Caco-2 (cell line): ENCODE measurements around a stretch of chr10.

DNA sequence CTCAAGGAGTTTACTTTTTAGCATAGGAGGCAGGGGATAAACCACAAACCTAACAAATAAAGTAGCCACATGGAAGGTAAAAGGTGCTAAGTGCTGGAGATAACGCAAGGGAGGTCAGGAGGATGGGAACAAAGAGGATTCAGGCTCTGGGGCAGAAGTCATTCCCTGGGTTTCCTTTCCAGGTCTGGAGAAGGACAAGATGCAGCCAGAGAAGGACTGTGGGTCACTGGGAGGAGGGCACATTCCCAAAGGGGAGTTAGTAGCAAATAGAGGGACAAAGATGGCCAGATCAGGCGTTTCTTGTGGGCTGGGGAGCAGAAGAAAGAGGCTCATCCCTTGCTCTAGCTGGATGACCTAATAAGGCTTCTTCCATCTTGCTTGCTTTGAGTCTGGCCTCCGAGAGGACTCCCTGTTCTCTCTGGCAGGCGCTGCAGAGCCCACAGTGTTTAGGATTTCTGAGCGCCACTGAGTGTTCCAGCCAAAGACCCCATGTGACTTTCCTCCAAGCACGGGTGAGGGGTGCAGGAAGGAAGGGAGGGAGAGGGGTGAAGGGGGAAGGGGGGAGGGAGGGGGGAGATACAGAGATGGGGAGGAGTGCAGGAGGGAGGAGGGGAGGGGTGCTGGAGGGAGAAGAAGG, 203.7 kb upstream of the SVIL start:
- PRO-cap: no peak
- RRBS: no CpG with 5 or more reads among the region's 6 CpGs

DNA sequence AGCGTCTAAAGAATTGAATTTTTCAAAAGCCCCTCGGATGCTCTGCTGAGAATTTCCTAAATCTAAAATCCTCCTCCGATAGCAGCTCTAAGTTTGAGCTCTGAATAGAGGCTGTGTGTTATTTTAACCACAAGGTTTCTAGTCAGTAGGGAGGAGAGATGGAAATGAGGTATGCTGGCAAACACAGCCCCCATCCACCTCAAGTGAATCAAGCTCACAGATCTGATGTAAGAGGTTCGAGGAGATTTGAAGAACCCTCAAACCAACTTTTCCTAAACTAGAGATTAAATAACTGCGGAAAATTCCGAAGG, 56.0 kb upstream of the JCAD start:
- PRO-cap: no peak
- RRBS: no CpG with 5 or more reads among the region's 6 CpGs

GRCh38 chr10:30115915-30116300, 56.5 kb upstream of the JCAD start:
- PRO-cap: no peak
- RRBS: no CpG with 5 or more reads among the region's 6 CpGs

- PRO-cap: no peak
- RRBS: no CpG with 5 or more reads among the region's 5 CpGs
These were observed 7.7 kb downstream of the MTPAP start for GRCh38 chr10:30341389-30341815.

DNA sequence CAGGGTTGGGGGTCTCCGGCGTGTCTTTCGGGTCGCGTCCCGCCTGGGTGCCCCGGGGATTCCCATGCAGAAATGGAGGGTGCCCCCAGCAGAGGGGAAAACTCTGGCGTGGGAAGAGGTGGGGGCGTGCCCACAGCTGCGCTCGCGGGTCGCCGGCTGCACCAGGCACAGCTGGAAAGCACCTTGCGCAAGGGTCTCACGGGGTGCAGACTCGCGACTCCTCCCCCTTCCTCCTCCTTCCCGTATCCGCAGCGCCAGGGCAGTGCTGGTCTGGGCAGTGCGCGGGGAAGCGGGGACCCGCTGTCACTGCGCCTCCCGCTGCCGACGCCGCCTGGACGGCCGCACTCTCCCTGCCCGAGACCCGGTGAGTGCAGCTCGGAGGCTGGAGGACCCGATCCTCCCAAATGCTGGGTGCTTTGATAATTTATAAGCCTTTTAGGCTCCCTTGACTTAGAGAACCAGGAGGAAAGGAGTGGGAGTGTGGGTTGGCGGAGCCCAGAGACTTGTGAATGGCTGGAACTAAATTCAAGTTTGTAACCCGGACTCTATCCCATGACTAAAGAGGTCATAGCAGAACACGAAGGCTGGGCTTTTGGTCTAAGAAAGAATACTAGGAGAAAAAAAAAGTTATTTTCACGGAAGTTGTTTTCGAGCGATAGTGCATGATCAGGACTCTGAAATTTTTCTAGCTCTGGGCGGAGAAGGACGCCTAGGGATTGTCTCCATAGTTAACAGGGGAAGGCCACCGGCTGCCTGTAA, 580 bp downstream of the MAP3K8 start:
- PRO-cap: bidirectional peak, plus-strand start at position 262 of the sequence, minus-strand start at position 178 of the sequence; bidirectional peak, plus-strand start at position 461 of the sequence, minus-strand start at position 399 of the sequence
- RRBS: 2% methylated on average over 13 of the region's 45 CpGs

DNA sequence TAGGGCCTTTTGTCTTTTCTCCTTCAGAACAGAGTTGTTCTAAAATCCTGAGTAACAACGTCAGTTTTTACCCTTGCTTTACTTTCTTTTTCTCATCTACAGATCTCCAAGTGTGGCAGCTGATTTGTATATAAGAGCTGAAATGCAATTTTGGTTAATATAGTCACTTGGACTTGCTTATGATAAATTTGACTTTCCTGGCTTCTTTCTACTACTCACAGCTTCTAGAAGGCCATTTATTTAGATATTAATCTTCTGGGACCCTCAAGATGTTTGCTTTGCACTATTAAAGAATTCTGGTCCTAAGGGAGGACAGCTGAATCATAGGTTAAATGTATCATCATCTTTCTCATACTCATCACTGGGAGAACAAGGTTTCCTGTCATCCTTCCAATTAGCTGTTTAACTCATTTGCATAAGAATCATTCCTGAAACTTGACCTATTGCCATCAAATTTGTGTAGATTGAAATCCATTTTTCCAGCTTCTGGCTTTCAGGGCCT, 4.0 kb downstream of the MAP3K8 start:
- PRO-cap: no peak
- RRBS: no CpG with 5 or more reads among the region's 1 CpG

GRCh38 chr10:30455519-30456264, 21.7 kb downstream of the MAP3K8 start:
- PRO-cap: no peak
- RRBS: no CpG with 5 or more reads among the region's 10 CpGs

DNA sequence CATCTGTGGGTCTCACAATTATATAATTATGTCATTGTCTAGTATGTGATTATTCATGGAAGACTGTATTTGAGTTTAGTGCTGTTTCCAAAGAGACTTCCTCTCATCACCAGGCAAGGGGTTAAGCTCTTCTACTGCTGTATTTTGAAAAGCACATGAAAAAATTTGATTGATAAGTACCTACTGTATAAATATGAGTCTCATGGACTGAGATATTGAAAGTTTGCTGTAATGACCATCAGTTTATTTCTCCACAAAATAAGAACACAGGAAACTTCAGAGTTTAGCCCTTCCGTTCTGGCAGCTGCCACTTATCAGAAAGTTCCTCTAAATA, 92.1 kb downstream of the LYZL2 start:
- PRO-cap: no peak
- RRBS: no CpG with 5 or more reads among the region's 1 CpG

GRCh38 chr10:30587360-30587932, 42.1 kb downstream of the LYZL2 start:
- PRO-cap: no peak
- RRBS: no CpG with 5 or more reads among the region's 8 CpGs

- PRO-cap: no peak
- RRBS: no CpG with 5 or more reads among the region's 9 CpGs
These were observed 32.5 kb downstream of the LYZL2 start for GRCh38 chr10:30597046-30597553.

- PRO-cap: no peak
- RRBS: no CpG with 5 or more reads among the region's 22 CpGs
These were observed 15.9 kb upstream of the LYZL2 start for GRCh38 chr10:30645261-30645966.

DNA sequence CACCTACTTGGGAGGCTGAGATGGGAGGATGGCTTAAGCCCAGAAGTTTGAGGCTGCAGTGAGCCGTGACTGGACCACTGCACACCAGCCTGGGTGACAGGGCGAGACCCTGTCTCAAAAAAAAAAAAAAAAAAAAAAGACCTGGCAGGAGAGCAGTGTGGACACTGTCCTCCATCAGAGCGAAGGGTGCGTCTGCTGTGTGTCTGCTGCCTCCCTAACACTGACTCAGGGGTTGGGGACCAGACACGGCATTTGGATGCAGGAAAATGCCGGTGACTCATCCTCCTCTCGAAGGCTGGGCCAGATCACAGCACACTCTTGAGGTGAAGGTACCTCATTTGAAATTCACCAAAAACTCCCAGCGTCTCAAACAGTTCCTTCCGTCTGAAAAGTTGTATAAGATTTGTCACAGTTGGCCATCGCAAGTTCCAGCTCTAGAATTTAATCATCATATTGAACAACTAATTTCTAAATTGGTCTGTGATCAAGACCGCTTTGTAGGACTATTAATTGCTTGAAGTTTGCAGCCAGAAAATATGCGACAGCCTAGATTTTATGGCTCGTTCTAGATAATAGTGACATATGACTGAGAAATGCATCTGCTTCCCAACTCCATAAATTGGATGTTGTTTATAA, 118.1 kb upstream of the LYZL2 start:
- PRO-cap: no peak
- RRBS: no CpG with 5 or more reads among the region's 13 CpGs

- PRO-cap: no peak
- RRBS: no CpG with 5 or more reads among the region's 5 CpGs
These were observed 111.5 kb downstream of the ZNF438 start for GRCh38 chr10:30919874-30920922.

- PRO-cap: no peak
- RRBS: no CpG with 5 or more reads among the region's 4 CpGs
These were observed 50.7 kb downstream of the ZNF438 start for GRCh38 chr10:30980947-30981440.

- PRO-cap: no peak
- RRBS: no CpG with 5 or more reads among the region's 3 CpGs
These were observed 230.1 kb downstream of the ARHGAP12 start for GRCh38 chr10:31698556-31698920.

- PRO-cap: no peak
- RRBS: no CpG with 5 or more reads among the region's 6 CpGs
These were observed 221.8 kb downstream of the ARHGAP12 start for GRCh38 chr10:31706853-31707228.

- PRO-cap: no peak
- RRBS: 59% methylated on average over 4 of the region's 17 CpGs
These were observed 173.6 kb downstream of the ARHGAP12 start for GRCh38 chr10:31754672-31755808.

DNA sequence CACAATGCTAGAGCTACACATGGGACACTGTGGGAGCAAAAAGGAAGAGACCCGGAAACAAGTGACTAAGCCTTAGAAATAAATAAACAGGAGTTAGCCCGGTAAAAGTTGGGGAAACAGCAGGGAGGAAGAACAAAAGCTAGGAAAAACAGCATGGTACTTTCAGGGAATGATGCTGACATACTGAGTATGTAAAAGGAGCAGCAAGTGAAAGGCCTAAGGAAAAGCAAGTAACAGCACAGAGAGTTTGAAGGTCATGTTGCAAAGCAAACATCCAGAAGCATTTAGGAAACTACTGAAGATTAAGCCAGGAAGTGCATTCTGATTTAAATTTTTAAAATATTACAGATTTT, 63.8 kb downstream of the ARHGAP12 start:
- PRO-cap: no peak
- RRBS: 87% methylated on average over 1 of the region's 2 CpGs

- PRO-cap: no peak
- RRBS: no CpG with 5 or more reads among the region's 1 CpG
These were observed 44.2 kb downstream of the ARHGAP12 start for GRCh38 chr10:31884489-31884832.

DNA sequence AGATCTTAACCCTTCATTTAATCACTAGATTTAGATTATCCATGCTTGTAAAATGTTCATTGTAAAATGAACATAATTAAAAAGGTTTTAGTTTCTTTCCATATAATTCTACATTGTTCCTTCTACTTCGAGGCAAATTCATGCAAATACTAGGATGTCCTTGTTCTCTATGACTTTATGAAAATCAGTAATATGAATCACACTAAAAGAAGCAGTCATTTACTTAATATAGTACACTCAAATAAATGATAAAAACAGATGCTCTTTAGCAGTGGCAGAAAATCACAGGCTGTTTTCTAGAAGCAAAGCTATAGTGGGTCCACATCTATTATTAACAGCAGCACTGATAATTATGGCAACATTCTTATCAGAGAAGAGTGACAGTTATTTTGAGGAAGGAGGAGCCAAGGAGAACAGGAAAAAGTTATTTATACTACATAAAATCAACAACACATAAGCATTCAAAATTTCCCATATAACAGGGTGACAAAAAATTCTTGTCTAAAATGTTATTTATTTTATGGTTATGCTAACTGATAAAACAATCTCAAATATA, 16.5 kb downstream of the KIF5B start:
- PRO-cap: no peak
- RRBS: no CpG with 5 or more reads among the region's 1 CpG